ENCODE measurements around the genes OR52K2, OR51A4, C11orf42 and TRIM3.

DNA sequence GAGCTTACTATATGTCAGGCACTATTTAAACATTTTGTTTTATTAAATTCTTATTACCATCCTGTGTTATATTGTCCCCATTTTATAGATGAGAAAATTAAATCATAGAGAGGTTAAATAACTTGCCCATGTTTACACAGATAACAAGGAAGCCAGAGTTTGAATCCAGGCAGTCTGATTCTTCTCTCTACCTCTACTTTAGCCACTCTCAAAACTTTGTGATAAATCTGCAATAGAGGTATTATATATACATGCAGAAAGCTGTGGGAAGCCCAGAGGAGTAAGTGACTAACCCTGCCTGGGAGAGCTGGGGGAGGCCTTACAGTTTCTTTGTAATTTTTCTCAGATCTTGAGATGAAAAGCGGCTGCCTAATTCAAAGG is 4.8 kb downstream of the STIM1 start:
- RRBS, 2 experiments = no CpG with 5 or more reads among the region's 1 CpG
CAGE:
- cytosol, long polyA minus RNA = no peak
- cytosol, long polyA plus RNA = no peak
- long polyA plus RNA = no peak
- nucleus, long polyA minus RNA = no peak
- nucleus, long polyA plus RNA = no peak

DNA sequence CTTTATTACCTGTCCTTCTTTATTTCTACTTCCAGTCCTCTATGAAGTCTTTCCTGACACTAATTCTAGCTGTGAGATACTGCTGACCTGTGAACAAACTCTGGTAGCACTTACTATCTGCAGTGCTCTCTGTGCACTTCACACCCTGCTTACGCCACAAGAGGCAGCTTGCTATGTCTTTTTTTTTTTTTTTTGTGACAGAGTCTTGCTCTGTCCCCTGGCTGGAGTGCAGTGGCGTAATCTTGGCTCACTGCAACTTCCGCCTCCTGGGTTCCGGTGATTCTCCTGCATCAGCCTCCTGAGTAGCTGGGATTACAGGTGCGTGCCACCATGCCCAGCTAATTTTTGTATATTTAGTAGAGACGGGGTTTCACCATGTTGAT is 10.8 kb downstream of the STIM1 start:
- RRBS, 2 experiments = no CpG with 5 or more reads among the region's 6 CpGs
CAGE:
- cytosol, long polyA minus RNA = no peak
- cytosol, long polyA plus RNA = no peak
- long polyA plus RNA = no peak
- nucleus, long polyA minus RNA = no peak
- nucleus, long polyA plus RNA = no peak

DNA sequence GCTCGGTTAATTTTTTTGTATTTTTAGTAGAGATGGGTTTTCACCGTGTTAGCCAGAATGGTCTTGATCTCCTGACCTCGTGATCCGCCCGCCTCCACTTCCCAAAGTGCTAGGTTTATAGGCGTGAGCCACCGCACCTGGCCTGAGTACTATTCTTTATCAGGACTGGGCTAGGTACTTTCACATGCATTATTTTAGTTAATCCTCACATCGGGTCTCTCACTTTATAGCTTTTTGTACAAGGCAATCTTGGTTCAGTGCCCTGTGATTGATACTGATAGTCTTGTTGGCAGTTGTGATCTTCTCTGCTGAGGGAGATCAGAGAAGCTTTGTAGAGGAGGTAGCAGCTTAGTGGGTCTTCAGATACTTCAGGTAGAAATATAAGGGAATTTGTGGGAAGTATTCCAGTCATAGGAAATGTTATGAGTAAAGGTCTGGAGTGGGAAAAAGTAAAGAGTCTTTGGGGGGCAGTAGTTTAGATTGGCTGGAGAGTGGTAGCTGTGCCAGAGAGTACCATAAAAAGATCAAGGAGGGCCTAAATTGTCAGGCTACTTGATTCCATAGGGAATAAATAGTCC is 13.8 kb downstream of the STIM1 start:
- RRBS, 2 experiments = no CpG with 5 or more reads among the region's 8 CpGs
CAGE:
- cytosol, long polyA minus RNA = no peak
- cytosol, long polyA plus RNA = no peak
- long polyA plus RNA = no peak
- nucleus, long polyA minus RNA = no peak
- nucleus, long polyA plus RNA = no peak

DNA sequence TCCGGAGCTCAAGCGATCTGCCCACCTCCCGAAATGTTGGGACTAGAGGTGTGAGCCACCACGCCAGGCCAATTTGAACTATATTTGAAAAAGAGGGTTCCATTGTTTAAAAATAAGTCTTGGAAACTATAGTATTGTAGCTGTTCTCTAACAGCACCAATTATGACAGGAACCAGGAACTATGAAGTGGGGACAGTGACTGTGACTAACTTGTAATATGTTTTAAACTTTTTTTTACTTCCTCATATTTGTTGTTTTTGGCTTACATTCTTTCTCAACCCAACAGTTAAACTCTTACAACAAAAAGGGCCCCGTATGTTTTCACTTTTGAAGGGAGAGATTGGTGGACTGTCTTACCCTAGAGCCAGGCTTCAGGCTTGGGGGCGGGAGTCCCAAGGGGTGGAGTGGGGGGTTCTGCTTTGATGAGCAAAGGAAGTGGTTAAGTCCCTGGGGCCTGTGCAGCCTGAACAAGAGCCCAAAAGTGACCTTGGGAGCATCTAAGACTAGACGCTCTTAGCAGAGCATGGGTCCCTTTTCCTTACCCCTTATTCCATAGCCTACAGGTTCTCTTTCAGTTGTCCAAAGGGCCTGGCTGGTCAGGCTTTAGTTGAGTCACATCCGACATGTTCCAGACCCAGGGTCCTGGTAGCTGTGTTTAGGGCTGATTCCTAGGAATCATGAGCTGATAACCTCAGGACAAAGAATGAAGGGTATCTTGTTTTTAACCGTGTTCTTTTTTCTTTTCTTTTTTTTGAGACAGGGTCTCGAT is 38.7 kb downstream of the STIM1 start:
- RRBS, 2 experiments = no CpG with 5 or more reads among the region's 10 CpGs
CAGE:
- cytosol, long polyA minus RNA = no peak
- cytosol, long polyA plus RNA = no peak
- long polyA plus RNA = no peak
- nucleus, long polyA minus RNA = no peak
- nucleus, long polyA plus RNA = no peak

- RRBS, 2 experiments = no CpG with 5 or more reads among the region's 4 CpGs
CAGE:
- cytosol, long polyA minus RNA = no peak
- cytosol, long polyA plus RNA = no peak
- long polyA plus RNA = no peak
- nucleus, long polyA minus RNA = no peak
- nucleus, long polyA plus RNA = no peak
These were observed 95.7 kb downstream of the STIM1 start for GRCh38 chr11:3951000-3951821.

GRCh38 chr11:4095718-4096298 is 1.2 kb downstream of the RRM1 start:
- RRBS, 2 experiments = no CpG with 5 or more reads among the region's 7 CpGs
CAGE:
- cytosol, long polyA minus RNA = no peak
- cytosol, long polyA plus RNA = no peak
- long polyA plus RNA = no peak
- nucleus, long polyA minus RNA = no peak
- nucleus, long polyA plus RNA = no peak

- RRBS, 2 experiments = no CpG with 5 or more reads among the region's 17 CpGs
CAGE:
- cytosol, long polyA minus RNA = no peak
- cytosol, long polyA plus RNA = no peak
- long polyA plus RNA = no peak
- nucleus, long polyA minus RNA = no peak
- nucleus, long polyA plus RNA = no peak
These were observed 96.4 kb downstream of the RRM1 start for GRCh38 chr11:4190750-4191587.

- RRBS, 2 experiments = no CpG with 5 or more reads among the region's 1 CpG
CAGE:
- cytosol, long polyA minus RNA = no peak
- cytosol, long polyA plus RNA = no peak
- long polyA plus RNA = no peak
- nucleus, long polyA minus RNA = no peak
- nucleus, long polyA plus RNA = no peak
These were observed at the start of gene OR52K2 for GRCh38 chr11:4448921-4449541. Gene OR52K2, plus strand, starts transcription at chr11:4449295.

GRCh38 chr11:4546719-4547387 is 1.9 kb downstream of the OR52M1 start:
- RRBS, 2 experiments = no CpG with 5 or more reads among the region's 1 CpG
CAGE:
- cytosol, long polyA minus RNA = no peak
- cytosol, long polyA plus RNA = no peak
- long polyA plus RNA = no peak
- nucleus, long polyA minus RNA = no peak
- nucleus, long polyA plus RNA = no peak

GRCh38 chr11:4947320-4947893 is at the start of gene OR51A4:
Gene OR51A4, minus strand, starts transcription at chr11:4947605.
- RRBS, 2 experiments = no CpG with 5 or more reads among the region's 2 CpGs
CAGE:
- cytosol, long polyA minus RNA = no peak
- cytosol, long polyA plus RNA = no peak
- long polyA plus RNA = no peak
- nucleus, long polyA minus RNA = no peak
- nucleus, long polyA plus RNA = no peak

DNA sequence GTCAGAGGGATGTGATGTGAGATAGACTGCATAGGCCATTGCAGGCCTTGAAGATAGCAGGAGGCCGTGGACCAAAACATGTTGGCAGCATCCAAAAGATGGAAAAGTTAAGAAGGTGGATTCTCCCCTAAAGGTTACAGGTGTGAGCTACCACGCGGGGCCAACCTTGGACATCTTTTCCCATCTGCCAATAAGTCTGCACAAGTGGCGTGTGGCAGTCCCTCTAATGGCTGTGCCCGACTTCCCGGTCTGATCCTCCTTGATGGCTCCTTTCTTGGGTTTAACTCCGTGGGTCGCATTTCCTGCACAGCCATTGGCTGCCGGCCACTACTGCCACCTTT is 6.9 kb upstream of the OR52E2 start:
- RRBS, 2 experiments = under 1 to 1% methylated on average over 4 of the region's 9 CpGs
CAGE:
- cytosol, long polyA minus RNA = no peak
- cytosol, long polyA plus RNA = no peak
- long polyA plus RNA = no peak
- nucleus, long polyA minus RNA = no peak
- nucleus, long polyA plus RNA = no peak

DNA sequence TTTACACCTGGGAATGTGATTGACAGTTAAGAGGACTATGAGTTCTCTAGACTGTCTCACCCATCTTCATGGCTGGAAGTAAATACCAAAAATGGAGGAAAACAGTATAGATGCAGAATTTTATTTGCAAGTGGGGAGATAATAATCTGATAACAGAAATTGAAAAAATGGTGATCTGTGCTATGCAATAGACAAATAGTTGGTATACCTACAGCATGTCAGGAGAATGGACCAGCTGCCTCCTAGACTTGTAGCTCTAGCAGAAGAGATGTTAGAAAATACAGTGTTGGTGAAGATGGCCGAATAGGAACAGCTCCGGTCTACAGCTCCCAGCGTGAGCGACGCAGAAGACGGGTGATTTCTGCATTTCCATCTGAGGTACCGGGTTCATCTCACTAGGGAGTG is 26.8 kb downstream of the OR52B2 start:
- RRBS, 2 experiments = no CpG with 5 or more reads among the region's 7 CpGs
CAGE:
- cytosol, long polyA minus RNA = no peak
- cytosol, long polyA plus RNA = no peak
- long polyA plus RNA = no peak
- nucleus, long polyA minus RNA = no peak
- nucleus, long polyA plus RNA = no peak

GRCh38 chr11:6200720-6201950 is 2.1 kb downstream of the OR52W1 start:
- RRBS, 2 experiments = no CpG with 5 or more reads among the region's 7 CpGs
CAGE:
- cytosol, long polyA minus RNA = no peak
- cytosol, long polyA plus RNA = no peak
- long polyA plus RNA = no peak
- nucleus, long polyA minus RNA = no peak
- nucleus, long polyA plus RNA = no peak

GRCh38 chr11:6205443-6205655 is at the start of gene C11orf42:
Gene C11orf42, plus strand, starts transcription at chr11:6205557.
CAGE:
- cytosol, long polyA minus RNA = no peak
- cytosol, long polyA plus RNA = no peak
- long polyA plus RNA = no peak
- nucleus, long polyA minus RNA = no peak
- nucleus, long polyA plus RNA = no peak

DNA sequence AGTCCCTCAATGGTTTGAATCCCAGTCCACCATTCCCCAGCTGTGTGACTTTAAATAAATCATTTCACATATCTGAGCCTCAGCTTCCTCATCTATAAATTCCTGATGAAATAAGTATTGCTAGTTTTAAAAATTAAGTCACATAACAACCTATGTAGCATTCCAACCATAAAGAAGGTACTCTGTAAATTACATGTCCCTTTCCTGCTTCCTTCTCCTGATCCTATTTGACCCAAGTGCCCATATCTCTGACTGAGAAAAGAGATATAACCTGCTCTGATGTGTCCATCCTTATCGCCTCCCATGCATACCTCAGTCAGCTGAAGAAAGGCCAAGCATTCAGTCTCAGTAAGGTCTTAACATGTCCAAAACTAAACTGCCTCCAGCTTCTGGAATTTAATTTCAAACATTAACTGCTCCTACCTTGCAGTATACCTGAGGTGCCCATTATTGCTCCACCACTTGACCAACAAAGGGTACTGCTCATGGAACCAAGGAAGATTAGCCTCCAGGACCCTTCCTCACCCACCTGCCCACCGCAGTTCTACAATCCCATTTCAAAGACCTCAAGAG is 5.1 kb downstream of the FHIP1B start:
- RRBS, 2 experiments = no CpG with 5 or more reads among the region's 2 CpGs
CAGE:
- cytosol, long polyA minus RNA = no peak
- cytosol, long polyA plus RNA = no peak
- long polyA plus RNA = no peak
- nucleus, long polyA minus RNA = no peak
- nucleus, long polyA plus RNA = no peak

DNA sequence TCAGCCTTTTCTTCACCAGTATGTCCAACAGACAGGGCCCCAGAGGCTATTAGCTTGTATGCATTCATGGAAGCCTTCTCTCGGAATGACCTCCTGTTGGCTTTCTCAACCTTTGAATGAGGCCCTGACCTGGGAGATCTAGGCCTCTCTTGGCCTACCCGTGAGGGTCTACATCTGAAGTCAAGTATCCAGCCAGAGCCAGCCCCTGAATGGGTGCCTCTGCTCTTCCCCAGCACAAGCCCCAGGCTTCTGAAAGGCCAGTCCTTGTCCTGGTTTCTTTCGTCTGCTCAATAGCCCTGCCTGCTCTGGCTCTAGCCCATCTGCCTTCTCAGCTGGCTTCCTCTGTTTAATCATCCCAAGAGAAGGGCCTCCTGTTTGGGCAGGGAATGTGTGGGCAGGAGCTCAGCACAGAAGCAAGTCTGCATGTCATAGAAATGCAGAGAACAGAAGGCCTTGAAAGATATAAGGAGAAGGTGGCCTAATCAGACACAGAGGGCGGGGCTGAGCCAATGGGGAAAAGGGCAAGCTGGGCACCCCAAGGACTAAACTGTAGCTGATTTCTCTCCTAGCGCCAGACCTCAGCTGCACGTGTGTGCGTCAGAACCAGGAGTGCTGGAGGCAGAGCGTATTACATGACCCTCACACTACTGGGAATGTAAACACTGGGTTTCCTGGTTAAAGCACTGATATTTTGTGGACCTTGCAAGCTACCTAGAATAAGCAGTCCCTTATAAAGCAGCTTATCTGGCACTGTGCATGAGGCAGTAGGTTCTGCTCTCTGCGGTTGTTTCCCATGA is 7.7 kb upstream of the CCKBR start:
- RRBS, 2 experiments = no CpG with 5 or more reads among the region's 9 CpGs
CAGE:
- cytosol, long polyA minus RNA = no peak
- cytosol, long polyA plus RNA = no peak
- long polyA plus RNA = no peak
- nucleus, long polyA minus RNA = no peak
- nucleus, long polyA plus RNA = no peak

GRCh38 chr11:6393108-6393682 is 2.9 kb downstream of the SMPD1 start:
- RRBS, 2 experiments = no CpG with 5 or more reads among the region's 8 CpGs
CAGE:
- cytosol, long polyA minus RNA = no peak
- cytosol, long polyA plus RNA = no peak
- long polyA plus RNA = no peak
- nucleus, long polyA minus RNA = no peak
- nucleus, long polyA plus RNA = no peak

- RRBS, 2 experiments = no CpG with 5 or more reads among the region's 4 CpGs
CAGE:
- cytosol, long polyA minus RNA = no peak
- cytosol, long polyA plus RNA = no peak
- long polyA plus RNA = no peak
- nucleus, long polyA minus RNA = no peak
- nucleus, long polyA plus RNA = no peak
These were observed 4.4 kb downstream of the SMPD1 start for GRCh38 chr11:6394633-6395146.

- RRBS, 2 experiments = no CpG with 5 or more reads among the region's 1 CpG
CAGE:
- cytosol, long polyA minus RNA = no peak
- cytosol, long polyA plus RNA = no peak
- long polyA plus RNA = no peak
- nucleus, long polyA minus RNA = no peak
- nucleus, long polyA plus RNA = no peak
These were observed 8.9 kb downstream of the SMPD1 start for GRCh38 chr11:6399212-6399460.

GRCh38 chr11:6473357-6474041 is at the start of gene TRIM3:
Gene TRIM3, minus strand, starts transcription at chr11:6473941.
- RRBS, 2 experiments = no CpG with 5 or more reads among the region's 58 CpGs
CAGE:
- cytosol, long polyA minus RNA = no peak
- cytosol, long polyA plus RNA = no peak
- long polyA plus RNA = no peak
- nucleus, long polyA minus RNA = no peak
- nucleus, long polyA plus RNA = start-site peak on the minus strand at chr11:6473877-6473923, 102 and 62 reads in 2 replicates

Measured in HepG2 (cell line).